Umbilical cord (tissue), 2 donors: Measurements from ENCODE around the genes STUM and ITPKB.

- RAMPAGE, long total RNA, result no peak
Measured at GRCh38 chr1:226365009-226365208, 43.0 kb downstream of the PARP1 start.

- RAMPAGE, long total RNA, result no peak
Measured at GRCh38 chr1:226436743-226437534, 29.0 kb upstream of the PARP1 start.

- RAMPAGE, long total RNA, result no peak
Measured at GRCh38 chr1:226548172-226549220, at the start of gene STUM. TSS of gene STUM (plus strand) at chr1:226548764.

DNA sequence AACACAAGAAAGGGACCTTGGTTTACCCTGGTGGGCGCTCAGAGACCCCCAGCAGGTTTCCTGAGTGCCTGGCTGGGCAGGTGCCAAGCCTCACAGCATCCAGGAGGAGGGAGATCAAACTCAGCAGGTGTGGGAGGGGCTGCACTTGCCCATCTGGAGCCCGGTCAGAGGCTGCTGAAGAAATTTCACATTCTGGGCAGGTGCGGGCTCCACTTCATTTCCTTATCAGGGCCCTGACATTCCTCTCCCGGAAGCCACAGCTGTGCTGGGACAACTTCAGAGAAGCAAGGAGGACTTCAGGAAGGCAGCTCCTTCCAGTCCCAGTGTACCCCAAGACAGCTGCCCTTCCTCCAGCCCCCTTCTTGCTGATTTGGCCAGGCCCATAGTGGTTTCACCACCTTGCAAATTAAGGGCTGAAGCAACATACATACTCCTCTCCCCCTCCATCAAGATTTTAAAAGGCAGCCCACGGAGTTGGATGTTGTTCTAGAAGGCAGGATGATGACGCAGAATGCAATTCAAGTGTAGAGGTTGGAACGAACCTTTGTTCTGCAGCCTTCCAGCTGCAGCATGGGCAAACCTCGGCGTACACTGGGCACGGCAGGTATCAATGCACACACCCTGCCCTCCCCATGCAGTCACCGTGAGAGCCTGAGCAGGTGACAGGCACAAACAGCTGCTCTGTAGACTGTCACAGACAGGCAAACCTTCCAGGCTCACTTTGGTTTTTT is 82.7 kb downstream of the ITPKB start:
- RAMPAGE, long total RNA, result no peak

DNA sequence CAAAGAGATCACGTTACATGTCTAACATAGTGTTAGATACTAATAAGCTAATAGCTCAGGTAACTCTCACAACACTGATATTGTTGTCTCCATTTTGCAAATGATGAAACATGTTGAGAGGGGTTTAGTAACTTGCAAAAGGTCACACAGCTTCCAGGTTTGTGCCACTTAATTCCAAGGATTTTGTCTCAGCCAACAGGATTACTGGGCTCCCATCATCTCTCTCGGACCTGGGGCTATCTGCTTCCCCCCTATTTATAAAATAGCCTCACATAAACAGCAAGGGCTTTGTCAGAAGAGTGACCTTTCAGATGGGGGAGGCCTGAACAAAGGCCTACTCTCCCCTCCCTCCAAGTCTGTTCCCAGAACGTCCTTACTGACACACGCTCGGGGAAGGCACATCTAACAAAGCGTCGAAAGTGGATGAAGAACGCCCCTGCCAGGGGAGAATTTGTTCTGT is 81.4 kb downstream of the ITPKB start:
- RAMPAGE, long total RNA, result no peak

GRCh38 chr1:226658068-226659363 is 80.6 kb downstream of the ITPKB start:
- RAMPAGE, long total RNA, result no peak

DNA sequence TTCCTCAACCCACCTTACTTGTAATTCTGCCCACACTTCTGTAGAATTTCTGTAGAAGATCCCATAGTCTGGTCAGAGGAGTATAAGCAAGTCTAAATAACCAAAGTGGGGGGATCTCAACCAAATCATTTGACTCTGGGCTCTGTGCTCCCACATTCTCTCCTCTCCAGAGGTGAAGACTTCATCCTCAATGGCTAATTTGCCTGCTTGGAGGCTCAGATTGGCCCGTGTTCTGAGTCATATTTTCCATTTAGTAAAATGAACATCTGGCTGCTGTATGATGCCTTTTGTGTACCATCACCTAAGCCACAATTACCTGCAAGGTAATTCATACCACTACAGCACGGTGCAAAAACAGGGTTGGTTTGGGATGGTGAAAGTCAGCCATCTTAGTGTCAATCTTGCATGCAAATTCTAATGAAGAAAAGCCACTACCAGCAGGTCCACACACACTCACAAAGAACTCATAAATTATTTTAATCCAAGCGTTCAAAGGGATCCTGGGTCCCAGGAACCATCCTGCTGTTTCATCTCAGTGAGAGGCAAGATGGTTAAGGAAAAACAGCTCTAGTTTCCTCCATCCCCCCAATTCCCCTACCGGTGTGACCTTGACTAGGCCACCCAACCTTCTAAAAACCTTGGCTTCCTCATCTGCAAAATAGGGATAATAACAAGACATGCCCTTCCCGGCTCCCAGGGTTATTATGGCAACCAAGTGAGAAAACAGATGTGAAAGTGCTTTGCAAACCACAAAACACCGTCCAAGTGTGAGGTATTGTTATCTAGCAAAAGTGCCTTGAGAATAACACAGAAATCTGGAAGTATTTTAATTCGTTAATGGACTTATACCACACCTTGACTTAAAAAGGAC is 63.0 kb downstream of the ITPKB start:
- RAMPAGE, long total RNA, result no peak

GRCh38 chr1:226679209-226679677 is 59.8 kb downstream of the ITPKB start:
- RAMPAGE, long total RNA, result no peak

DNA sequence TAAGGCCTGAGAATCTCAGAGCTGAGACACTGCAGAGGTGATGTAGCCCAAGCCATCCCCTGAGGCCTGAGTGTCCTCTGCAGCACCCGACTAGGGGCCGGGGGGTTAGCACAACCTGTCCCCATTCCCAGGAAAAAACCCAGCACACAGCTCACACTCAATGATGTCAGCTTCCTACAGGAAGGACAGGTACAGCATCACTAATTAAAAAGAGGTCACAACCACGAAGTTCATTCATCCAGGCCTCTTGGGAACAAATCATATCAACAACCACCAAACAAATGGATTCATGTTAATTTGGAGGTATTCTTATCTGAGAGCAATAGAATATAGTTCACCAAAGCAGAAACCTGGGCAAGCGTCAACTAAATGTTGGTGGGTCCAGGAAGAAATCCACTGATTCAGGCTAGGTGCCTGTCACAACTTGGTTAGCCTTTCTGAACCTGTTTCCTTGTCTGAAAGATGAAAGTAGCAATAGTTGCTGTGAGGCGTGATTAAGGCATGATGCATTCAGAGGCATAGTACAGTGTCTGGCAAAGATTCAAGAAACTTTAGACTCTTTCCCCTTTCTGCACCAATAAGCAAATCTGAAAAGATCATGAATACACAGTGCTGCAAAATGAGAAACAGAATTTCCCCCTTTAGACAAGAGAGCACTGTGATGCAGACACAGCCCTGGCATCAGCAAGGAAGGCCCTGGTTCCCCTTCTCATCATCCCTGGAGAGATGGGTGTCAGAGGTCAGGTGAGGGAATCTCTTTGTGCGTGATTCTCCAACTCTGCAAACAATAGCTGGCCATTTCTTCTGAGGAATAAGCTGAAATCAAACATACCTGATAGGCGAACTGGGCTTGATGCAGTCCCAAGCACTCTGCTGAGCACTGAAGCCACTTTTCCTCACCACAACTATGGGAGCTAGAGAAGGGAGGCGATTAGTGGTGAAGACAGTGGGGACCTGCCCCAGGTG is 42.0 kb downstream of the ITPKB start:
- RAMPAGE, long total RNA, result no peak

DNA sequence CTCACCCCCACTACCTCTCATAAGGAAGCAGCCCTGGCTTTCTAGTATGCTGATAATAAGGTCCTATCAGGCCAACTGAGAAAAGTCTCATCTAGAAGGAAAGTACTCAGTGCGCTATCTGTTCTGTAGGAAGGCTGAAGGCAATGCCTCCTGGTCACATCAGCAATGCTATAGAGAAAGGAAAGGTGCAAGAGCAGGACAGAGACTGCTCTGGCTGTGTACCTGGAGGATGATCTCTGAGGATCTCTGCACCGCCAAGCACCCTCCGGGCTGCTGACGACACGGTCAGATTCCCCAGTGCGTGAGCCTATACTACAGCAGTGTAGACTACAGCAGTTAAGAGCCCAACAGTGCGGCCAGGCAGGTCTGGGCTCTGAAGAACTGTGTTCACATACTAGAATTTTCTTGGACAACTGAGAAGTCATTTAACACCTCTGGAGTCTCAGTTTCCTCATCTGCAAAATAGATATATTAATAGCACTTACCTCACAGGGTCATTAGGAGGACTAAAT is 40.0 kb downstream of the ITPKB start:
- RAMPAGE, long total RNA, result no peak

DNA sequence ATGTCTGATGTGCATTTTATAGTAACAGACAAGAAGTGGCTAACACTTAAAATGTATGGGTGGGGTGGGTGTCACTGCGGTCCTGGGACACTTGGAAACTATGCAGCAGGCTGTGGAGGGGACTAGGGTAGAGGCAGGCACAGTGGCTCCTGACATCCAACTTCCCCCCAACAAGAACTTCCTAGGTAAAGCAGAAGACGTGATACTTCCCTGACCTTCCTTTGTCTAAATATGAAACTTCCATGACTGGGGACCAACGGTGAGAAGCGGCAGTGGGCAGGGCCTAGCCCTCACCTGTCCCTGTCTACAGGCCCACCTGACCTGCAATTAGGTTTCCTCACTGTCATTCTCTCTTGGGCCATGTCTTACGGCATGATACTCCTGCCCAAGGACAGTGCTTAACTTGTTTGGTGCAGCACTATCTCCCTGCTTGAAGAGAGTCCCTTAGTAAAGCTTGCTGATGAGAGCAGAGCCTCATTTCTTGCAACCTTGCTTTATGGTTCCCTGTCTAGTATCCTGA is 29.6 kb downstream of the ITPKB start:
- RAMPAGE, long total RNA, result no peak

DNA sequence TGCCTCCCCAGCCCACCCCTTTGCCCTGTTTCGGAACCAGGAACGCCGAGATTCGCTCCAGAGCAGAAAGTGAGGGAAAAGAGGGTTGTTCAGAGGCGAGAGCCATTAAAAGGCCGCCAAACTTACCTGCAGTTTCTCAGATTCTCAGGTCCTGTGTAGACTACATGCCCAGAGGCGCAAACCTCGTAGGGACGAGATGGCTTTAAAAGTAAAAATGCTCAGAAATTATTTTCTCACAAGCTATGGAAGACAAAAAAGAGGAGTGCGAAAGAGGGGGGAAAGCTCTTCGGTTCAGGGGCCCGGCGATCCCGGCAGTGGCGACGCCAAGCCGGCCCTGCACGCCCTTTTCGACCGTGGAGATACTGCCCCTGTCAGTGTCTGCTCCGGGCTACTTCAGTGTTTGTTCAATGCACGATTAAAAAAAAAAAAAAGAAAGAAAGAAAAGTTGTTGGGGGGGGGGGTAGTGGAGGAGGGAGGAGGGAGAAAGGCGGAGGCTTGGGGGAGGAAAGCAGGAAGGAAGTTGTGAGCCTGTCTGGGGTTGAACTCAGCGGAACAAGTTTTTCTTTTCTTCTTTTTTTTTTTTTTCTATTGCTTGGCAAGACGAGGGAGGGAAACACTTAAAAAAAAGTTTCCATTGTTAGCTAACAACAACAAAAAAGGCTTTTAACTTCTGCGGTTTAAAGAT is at the start of gene ITPKB:
ITPKB (minus strand) TSS at position 368 of the 685 bp plus-strand sequence.
- RAMPAGE, long total RNA, result start-site peak on the minus strand centred at position 452 of the sequence, 165 bp wide, 17 and 13 reads in 2 replicates

DNA sequence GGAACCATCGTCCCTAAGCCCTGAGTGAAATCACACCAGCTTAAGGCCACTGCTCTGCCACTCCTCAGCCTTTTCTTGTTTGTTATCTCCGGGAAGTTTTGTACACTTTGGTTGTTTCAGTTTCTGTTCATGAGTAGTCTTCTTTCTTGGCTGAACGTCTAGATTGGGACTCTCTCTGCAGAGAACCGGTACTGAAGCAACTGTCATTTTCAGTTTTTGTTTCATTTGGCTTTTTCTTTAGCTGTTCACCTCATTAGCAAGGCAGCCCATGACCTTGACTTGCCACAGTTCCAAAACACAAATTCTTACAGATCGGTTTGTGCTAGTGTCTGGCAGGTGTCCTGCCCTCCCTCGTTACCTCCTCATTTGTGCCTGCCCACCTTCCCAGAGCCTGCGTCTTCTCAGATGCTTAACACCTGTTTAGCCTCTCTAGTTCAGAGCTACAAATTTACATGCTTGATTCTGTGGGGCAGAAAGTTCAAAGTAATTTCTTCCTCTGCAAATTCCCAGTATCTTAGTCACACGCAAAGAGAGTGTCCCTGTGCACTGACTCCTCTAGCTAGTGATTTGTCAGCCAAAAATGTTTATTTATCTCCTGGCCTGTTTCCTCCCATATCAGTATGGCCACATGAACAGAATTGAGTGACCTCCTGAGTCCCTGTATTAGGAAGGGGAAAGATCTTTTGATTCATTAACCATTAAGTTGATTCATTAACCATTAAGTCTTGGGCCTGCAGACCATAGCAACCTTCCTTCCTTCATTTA is 12.5 kb downstream of the PSEN2 start:
- RAMPAGE, long total RNA, result no peak

GRCh38 chr1:226942935-226943739 is 3.0 kb downstream of the COQ8A start:
- RAMPAGE, long total RNA, result no peak

DNA sequence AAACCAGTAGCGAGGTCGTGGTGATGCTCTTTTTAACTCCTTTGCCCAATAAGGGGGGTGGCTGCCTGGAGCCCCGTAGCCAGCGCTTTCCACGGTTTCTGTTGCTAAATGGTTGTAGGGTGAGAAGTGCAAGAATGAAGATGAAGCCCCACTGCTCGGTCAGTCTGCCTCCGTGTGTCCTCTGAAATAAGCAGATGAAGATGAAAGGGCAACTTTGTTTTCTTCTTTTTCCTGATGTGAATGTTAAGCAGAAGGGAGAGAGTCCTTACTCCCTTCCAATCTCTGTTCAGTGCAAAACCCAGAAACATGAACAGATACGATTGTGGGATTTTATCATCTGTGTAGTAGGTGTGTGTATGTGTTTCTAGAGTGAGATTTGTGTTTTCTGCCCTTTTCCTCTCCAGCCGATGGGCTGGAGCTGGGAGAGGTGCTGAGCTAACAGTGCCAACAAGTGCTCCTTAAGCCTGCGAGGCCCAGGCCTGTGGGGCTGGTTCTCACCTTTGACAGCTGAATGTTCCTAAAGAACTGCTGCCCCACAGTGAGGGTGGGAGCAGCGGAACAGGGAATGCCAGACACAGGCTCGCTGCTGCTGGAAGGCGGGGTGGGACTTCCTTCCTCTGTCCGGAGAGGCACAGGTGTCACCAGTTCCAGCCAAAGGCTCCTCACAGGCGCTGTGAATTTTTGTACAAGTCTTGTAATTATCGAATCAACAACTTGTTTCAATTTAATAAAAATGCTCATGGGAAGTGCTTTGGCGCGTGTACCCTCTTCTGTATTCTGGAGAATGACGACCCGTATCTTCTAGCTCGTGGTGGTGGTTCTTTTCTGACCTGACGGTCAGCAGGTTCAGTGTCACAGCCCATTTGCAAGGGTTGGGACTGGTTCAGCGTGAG is 46.9 kb downstream of the COQ8A start:
- RAMPAGE, long total RNA, result no peak

GRCh38 chr1:227020322-227021031 is 80.4 kb downstream of the COQ8A start:
- RAMPAGE, long total RNA, result no peak

GRCh38 chr1:227037088-227038068 is 97.3 kb downstream of the COQ8A start:
- RAMPAGE, long total RNA, result no peak

DNA sequence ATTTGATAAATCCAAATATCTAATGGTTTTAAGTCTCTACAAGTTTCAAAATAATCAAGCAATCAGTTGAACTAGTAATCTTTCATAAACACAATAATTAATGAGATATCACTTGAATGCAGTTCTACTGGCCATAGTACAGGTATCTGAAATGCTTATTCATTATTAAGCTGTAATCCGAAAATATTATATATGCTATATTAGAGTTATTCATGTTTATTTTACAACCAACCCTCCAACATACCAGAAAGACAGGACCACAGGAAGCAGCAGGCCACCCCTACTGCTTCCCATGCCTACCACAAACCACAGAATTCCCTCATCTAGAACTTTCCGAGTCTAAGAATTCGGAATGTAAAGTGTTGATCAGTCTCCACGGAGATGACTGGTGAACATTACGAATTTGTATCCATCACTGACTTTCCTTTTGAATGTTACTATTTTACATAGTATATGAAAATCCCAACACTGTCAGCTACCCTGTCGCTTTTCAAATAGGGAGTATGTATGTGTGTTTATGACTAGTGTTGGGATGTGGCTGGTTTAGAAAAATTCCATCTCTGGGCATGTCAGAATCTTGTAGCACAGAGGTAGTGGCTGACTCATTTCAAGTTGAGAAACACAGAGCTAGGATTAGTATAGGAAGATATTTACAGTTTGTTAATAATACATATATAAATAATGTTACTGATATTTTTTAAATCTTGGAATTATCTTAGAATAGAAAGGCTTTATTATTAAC is 118.2 kb downstream of the COQ8A start:
- RAMPAGE, long total RNA, result no peak

DNA sequence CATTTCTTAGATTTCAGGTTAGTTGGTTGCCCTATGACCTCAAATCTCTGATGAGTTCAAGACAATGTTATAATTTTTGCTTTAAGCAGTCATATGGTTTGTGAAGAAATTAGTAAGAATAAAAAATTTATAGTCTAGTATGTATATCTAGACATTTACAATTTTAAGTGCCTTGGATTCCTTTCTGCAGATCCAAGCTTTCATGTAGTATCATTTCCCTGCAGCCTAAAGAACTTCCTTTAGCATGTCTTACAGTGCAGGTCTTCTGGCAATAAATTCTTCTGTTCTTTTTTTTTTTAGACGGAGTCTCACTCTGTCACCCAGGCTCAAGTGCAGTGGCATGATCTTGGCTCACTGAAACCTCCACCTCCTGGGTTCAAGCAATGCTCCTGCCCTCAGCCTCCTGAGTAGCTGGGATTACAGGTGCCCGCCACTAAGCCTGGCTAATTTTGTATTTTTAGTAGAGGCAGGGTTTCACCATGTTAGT is 150.6 kb downstream of the CDC42BPA start:
- RAMPAGE, long total RNA, result no peak

DNA sequence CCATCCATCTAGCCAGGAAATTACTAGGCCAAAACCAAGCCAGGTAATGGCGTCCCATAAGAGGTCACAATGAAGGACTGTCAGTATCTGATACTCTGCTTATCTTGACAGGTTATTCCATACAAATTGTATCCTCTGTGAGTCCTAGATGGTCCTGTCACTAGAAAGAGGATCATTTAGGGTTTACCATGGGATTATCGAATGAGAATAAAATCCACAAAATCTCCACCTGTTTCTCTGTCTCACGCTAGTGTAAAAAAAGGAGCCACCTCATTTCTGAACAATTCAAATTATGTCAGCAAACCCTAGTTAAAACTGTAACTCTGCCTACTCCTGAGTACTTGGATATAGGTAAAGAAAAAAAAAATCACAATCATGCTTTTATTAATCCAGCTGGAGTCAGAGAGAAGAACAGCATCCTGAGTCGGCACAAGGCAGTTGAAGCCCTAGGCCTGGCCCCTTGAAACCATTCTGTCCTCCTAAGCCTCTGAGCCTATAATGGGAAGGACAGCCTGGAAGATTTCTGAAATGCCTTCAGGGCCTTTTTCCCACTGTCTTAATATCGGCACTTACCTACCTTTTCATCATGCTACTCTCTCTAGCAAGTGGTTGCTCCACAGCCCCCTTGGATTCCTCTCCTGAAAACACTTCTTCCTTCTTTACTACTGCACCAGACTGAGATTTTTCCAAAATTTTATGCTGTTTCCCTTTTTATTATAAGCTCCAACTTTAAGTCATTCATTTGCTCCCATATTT is 32.6 kb downstream of the CDC42BPA start:
- RAMPAGE, long total RNA, result no peak